Measurements from ENCODE around the gene GALNT14.

DNA sequence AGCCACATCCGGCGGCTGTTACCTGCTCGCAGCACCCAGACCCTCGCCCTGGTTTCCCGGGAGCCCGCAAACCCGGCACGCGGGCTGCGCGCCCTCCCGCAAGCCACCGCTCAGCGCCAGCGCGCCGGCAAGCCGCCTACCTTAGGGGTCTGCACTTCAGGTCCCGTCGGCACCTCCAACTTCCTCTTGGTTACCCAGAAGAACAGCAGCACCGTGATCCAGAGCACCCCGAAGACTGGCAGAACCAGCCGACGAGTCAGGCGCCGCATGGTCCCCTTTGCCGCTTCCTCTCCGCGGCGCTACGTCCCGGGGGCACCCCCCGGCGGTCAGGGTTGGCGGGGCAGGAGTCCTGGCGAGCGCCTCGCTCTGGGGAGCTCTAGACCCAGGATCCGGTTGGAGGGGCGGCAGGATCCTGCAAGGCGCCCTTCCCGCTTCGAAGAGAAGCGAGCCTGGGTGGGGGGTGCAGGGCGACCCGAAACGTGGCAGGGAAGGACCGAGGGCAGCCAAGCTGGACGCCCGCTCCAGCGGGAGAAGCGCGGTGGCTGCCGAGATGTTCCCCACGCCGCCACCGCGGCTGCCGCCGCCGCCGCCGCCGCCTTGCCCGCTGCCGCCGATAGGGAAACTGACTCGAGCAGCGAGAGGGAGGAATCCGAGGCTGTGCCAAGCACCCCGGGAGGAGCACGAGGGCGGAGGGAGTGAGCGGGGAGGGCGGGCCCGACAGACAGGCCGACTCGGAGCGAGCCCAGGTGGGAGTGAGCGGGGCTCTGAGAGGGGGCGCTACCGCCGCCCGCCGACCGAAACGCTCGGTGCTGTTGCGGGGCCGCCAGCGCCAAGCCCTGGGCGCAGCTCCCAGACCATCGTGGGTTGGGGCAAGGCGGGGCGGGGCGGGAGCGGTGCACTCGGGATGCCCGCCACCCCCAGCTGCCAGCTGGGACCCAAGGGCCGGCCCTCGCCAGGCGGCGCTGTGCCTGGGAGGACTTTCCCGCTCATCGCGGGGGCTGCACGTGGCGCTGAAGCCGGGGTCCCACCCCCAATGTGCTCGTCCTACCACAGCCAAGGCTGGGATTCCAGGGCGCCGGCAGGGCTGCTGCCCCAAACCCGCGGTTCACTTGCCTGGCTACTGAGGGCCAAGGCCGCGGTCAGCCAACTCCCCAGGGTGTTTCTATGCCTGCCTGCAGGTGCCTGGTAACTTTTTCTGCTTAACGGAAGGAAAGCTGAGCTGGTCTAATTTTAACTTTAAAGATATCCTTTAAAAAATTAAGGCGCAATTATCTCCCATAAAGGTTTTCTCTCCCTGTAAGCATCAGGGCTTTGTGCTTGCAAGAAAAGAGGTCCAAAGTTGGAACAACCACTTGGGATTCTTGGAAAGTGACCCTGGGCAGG lies at the start of gene GALNT14:
Gene GALNT14 (minus strand): TSS at position 623 of the 1,383 bp plus-strand sequence.
- PRO-cap = no peak
- RAMPAGE, long total RNA, 3 experiments = start-site peak on the minus strand in 1 of 3 experiments, centred at position 287 of the sequence, 6 reads per replicate

DNA sequence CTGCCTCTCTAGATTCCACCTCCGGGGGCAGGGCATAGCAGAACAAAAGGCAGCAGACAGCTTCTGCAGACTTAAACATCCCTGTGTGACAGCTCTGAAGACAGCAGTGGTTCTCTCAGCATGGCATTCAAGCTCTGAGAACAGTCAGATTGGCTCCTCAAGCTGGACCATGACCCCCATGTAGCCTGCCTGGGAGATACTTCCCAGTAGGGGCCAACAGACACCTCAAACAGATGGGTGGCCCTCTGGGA lies 75.0 kb upstream of the XDH start:
- PRO-cap = no peak
- RAMPAGE, long total RNA, 3 experiments = no peak in any of the 3 experiments

DNA sequence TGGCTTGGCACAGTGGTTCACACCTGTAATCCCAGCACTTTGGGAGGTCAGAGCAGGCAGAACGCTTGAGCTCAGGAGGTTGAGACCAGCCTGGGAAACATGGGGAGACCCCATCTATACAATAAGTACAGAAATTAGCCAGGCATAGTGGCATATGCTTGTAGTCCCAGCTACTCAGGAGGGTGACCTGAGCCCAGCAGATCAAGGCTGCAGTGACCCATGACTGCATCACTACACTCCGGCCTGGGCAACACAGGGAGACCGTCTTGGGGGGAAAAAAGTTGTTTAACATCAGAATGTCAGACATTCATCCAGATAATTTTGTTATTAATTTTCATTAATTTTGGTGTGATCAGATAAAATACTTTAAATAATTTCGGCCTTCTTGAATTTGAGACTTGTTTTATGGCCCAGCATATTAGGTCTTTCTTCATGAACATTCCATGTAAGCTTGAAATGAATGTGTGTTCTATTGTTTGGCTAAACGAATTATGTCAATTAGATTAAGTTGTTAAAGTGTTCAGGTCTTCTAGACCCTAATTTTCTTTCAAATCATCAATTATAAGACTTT lies 161.4 kb downstream of the MEMO1 start:
- PRO-cap = no peak
- RAMPAGE, long total RNA, 3 experiments = no peak in any of the 3 experiments

DNA sequence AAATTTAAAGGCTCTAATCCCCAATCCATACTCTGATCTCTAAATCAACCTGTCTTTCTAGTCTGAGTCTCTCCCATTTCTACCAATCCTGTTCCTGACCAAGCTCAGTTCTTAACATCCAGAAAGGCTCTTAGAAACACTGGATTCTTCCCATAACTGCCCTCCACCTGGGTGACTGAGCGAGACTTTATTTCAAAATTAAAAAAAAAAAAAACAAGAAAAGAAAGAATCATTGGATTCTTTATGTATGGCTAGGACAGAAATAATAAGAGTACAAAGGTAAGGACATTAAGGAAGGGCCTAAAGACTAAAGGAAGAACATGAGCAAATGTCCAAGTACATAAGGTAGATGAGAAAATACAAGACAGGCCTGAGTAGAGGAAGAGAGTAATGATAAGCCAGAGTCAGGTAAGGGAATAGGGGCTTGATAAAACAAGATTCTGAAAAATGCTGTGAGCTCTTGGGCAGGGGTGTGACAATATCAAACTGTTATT lies 76.5 kb downstream of the MEMO1 start:
- PRO-cap = no peak
- RAMPAGE, long total RNA, 3 experiments = no peak in any of the 3 experiments

- PRO-cap = no peak
- RAMPAGE, long total RNA, 3 experiments = no peak in any of the 3 experiments
These were observed 7.1 kb upstream of the MEMO1 start for GRCh38 chr2:32017901-32018382.

DNA sequence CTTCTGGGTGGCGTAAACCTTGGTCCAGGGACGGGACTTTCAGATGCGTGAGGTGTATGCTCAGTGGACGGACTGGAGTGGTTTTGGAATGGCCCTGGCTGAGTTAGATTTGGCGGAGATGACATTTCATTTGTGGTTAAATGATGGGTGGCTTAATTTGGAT lies 1.4 kb downstream of the BIRC6 start:
- PRO-cap = no peak
- RAMPAGE, long total RNA, 3 experiments = no peak in any of the 3 experiments

DNA sequence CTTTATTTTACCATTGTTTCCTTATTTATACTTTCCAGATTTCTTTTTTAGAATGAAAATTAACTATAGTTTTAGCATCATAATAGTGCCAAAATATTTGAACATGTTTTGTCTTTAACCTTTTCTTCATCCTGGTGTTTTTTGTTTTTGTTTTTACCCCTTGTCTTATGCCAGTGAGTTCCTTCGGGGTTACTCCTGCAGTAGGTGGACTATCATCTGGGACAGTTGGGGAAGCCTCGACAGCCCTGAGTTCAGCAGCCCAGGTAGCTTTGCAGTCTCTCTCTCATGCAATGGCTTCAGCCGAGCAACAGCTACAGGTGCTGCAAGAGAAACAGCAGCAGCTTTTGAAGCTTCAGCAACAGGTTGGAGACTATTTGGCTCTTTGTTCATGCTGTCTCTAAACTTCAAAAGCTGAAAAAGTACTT lies 106.2 kb downstream of the BIRC6 start:
- PRO-cap = no peak
- RAMPAGE, long total RNA, 3 experiments = no peak in any of the 3 experiments

DNA sequence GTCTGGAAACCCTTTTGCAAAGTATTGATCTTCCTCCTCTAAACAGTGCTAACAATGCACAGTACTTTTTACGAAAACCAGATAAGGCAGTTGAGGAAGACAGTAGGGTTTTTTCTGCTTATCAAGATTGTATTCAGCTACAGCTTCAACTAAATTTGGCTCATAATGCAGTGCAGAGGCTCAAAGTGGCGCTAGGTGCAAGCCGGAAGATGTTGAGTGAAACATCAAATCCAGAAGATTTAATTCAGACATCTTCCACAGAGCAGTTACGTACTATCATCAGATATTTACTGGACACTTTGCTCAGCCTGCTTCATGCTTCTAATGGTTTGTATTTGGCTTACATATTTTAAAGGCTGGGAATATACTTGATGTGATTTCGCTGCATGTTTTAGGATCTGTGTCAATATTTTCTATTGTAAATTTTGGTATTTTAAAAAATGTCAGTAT lies 111.7 kb downstream of the BIRC6 start:
- PRO-cap = no peak
- RAMPAGE, long total RNA, 3 experiments = no peak in any of the 3 experiments

DNA sequence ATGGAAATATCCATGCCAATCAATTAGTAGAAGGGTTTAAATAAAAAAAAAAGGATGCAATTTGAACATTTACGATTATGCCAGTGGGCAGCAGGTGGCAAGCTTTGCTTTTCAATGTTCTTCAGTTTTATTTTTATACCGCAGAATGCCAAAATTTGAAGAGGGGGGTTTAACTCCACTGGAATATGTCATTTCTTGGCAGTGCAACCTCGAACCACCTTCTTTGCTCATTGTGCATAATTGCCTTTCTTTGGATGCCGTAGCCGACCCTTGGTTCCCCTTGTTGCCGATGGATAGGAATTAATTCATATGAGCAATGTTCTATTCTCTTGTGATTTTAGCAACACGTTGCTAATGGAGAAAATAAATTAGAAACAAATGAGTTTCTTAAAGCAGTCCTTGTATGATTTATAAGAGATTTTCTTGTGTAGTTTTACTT lies 88.1 kb downstream of the LTBP1 start:
- PRO-cap = no peak
- RAMPAGE, long total RNA, 3 experiments = no peak in any of the 3 experiments

- PRO-cap = no peak
- RAMPAGE, long total RNA, 3 experiments = no peak in any of the 3 experiments
These were observed 31.5 kb upstream of the RASGRP3 start for GRCh38 chr2:33444874-33445517.

DNA sequence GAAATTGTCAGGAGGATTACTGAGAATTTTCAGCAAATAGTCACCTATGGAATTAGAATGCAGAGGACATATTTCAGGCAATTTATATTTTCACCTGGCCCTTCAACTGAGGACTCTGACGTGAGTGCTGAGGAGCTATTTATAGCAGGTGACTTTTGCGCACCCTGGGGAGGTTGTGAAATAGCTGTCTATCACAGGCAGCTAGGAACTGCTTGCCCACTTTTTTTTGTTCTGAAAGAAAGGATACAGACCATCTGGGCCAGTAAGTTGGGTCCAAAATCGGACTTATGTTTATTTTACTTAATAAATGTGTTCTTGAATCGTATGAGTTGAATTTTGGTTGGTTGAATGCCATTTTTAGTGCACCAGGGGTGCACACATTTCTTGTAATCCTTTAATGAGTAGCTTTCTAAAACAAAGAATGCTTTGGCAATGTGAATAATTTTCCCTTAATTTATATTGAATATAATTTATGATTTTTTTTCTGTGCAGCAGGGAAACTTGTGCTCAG lies 18.5 kb upstream of the RASGRP3 start:
- PRO-cap = no peak
- RAMPAGE, long total RNA, 3 experiments = no peak in any of the 3 experiments

DNA sequence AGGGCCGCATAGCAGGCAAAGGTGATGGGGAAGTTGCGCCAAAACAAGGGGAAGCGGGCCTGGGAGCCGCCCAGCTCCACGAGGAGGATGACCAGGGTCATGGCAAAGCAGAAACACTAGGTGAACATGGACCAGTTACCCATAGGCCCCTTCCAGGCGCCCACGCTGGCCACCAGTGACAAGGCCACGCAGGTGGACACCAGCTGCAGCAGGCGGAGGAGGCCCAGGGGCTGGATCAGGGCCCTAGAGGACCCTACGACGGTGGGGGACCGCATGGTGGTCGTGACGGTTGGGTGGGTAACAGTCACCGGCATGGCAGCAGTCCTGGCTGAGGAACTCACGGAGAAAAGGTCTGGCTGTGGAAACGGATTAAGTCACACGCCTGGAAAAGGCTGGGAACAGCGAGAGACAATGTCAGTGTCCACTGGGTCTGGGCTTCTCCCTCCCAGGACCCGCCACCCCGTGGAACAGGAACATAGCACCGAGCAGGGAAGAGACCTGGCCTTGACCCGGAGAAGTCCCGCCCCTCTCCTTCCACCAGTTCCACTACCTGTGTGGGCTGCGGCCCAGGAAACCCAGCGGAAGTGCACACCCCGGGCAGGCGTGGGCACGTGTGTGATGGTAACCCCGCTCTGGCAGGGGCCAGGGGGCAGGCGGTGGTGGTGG lies 128.7 kb upstream of the FAM98A start:
- PRO-cap = no peak
- RAMPAGE, long total RNA, 3 experiments = no peak in any of the 3 experiments

- PRO-cap = no peak
- RAMPAGE, long total RNA, 3 experiments = no peak in any of the 3 experiments
These were observed 9.4 kb downstream of the CRIM1 start for GRCh38 chr2:36364807-36365457.

GRCh38 chr2:36367228-36367825 lies 11.7 kb downstream of the CRIM1 start:
- PRO-cap = no peak
- RAMPAGE, long total RNA, 3 experiments = no peak in any of the 3 experiments

- PRO-cap = unidirectional peak, plus-strand start at chr2:36369951
- RAMPAGE, long total RNA, 3 experiments = no peak in any of the 3 experiments
These were observed 14.1 kb downstream of the CRIM1 start for GRCh38 chr2:36369636-36370196.

DNA sequence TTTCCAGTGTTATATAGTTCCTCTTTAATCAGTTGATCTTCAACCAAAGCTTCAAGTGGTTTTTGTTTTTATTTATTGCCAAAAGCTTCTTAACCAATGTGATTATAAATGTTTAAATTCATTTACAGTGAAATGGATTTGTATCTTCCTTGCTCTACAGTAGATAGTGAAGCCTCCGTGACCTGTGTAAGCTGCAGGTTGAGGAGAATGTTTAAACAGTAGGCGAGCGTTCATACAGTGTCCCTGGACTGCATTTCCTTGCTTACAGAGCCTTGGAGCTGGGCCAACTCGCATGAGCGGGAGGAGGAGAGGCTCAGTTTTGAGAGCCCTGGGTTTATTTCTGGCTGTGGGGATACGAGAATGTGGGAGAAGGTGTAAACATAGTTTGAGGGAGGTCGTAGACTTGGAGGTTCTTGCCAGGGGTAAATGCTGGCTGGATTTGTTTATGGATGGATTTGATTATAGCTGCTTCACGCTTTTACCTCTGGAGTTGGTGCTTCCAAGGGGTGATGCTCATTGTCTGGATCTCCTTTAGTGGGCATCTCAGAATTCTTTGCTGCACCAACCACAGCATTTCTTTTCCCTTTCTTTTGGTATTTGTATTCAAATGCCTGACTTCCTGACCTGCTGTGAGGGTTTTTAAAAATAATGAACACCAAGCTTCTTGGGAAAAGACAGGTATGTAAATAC lies 20.7 kb downstream of the CRIM1 start:
- PRO-cap = no peak
- RAMPAGE, long total RNA, 3 experiments = no peak in any of the 3 experiments

DNA sequence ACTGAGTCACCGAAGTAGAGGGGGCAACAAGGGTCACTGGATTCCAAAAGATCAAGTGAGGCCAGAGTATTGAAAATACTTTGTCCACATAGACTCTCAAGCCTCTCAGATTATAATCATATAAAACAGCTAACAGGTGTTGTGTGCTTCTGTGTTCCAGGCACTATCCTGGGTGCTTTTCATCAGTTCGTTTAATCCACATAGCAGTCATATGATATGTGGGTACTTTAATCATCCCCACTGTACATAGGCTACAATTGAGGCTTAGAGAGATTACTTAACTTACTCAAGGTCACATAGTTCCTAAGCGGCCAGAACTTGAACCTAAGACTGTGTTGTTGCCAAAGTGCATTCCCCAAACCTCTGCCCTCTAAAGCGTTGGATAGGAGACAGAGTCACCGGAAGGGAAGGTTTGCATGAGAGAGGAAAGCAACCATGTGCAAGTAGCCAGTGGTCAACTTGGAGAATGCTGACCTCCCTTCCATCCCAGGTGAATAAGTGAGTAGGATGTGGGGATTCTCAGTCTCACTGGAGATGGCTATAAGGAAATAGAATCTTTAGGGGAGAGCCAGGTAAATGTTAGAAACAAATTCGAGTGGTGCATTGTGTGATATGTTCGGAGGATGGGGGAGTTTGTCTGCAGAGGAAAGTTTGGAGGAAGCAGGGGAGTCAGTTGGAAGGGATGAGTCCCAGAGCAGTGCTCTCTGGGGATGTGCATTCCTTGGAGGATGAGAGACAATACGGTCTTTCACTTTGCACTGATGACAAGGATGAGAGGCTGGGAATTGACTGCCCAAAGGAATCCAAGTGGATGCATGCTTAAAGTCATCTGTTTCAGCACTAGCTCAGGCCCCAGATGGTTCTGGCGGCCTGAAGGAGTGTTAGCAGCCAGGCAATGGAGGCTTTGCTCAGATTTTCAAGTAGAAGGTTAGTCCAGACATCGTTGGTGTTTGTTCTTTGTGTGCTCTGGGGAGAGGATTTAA lies 99.9 kb downstream of the CRIM1 start:
- PRO-cap = no peak
- RAMPAGE, long total RNA, 3 experiments = no peak in any of the 3 experiments

DNA sequence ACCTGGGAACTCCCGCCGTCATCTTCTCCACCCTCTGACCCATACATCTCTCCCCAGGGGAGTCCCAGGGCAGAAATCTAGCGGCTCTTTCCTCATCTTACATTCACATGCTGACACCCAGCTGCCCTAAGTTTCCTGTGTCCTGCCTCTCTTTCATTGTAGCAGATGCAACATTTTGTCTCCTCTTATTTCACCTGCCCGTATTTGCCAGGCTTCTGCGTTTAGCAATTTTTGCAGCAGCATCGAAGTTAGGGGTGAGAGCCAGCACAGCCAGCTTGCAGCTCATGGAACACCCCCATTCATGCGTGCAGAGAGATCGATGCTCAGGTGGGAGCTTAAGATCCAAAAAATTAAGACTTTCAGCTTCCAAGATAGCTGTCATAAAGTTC lies 107.9 kb downstream of the CRIM1 start:
- PRO-cap = no peak
- RAMPAGE, long total RNA, 3 experiments = no peak in any of the 3 experiments

DNA sequence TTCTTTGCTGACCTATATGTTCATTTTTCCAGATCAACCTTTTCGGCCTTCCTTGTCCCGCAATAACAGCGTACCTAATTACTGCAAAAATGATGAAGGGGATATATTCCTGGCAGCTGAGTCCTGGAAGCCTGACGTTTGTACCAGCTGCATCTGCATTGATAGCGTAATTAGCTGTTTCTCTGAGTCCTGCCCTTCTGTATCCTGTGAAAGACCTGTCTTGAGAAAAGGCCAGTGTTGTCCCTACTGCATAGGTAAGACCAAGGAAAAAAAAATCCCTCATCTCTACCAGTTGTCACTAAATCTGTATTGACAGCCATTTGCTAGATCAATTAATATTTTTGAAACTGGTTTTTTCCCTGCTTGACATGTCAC lies 75.9 kb downstream of the FEZ2 start:
- PRO-cap = no peak
- RAMPAGE, long total RNA, 3 experiments = no peak in any of the 3 experiments

DNA sequence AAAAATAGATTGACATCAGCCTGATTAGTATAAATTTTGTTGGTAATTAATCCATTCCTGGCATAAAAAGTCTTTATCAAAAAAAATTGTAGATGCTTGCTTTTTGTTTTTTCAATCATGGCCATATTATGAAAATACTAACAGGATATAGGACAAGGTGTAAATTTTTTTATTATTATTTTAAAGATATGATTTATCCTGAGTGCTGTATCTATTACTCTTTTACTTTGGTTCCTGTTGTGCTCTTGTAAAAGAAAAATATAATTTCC lies 47.3 kb downstream of the FEZ2 start:
- PRO-cap = no peak
- RAMPAGE, long total RNA, 3 experiments = no peak in any of the 3 experiments